Keratinocyte (primary cell): ENCODE measurements around a stretch of chr1.

DNA sequence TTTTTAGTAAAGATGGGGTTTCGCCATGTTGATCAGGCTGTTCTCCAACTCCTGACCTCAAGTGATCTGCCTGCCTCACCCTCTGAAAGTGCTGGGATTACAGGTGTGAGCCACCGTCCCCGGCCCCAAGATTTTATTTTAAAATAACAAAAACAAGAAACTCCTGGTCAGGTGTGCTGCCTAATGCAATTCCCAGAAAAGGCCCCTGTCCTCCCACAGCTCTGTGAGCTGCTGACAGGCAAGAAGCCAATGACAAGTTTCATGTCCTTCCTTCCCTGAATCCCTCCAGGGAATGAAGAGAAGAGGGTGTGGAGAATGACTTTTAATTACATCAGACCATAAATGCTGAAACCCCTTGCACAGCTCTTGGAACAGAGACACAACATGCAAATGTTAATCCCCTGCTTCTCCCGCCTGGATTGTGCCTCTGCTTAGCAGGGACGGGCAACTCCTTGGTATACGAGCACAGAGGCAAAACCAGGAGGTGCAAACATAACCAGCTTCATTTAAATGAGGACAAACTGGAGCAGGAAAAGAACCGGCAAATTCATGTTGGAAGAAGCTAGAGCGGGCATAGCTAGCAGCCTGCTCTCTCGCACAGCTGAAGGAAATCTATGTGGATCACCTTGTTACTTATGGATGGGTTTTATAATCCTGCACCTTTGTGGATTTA, 228.1 kb upstream of the CAMK1G start:
CAGE:
- cytosol, long polyA minus RNA, result no peak
- cytosol, long polyA plus RNA, result no peak
- long polyA plus RNA, result no peak
- nucleus, long polyA minus RNA, result no peak
- nucleus, long polyA plus RNA, result no peak

DNA sequence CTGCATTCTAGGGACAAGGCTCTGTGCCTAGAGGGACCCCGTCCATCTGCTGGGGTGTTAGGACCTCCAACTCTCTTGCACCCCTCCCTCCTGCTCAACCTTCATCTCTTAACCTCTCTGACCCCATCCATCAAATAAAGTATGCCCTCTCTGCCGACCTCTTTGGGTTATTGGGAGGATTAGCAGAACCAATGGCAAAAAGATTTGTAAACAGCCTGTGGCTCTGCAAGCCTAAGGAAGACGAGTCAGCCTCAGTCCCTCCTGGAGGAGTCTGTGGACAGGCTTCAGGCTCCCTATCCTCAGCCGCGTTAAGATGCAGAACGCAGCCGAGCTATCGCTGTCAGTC, 545 bp downstream of the CAMK1G start:
CAGE:
- cytosol, long polyA minus RNA, result no peak
- cytosol, long polyA plus RNA, result no peak
- long polyA plus RNA, result no peak
- nucleus, long polyA minus RNA, result no peak
- nucleus, long polyA plus RNA, result no peak

DNA sequence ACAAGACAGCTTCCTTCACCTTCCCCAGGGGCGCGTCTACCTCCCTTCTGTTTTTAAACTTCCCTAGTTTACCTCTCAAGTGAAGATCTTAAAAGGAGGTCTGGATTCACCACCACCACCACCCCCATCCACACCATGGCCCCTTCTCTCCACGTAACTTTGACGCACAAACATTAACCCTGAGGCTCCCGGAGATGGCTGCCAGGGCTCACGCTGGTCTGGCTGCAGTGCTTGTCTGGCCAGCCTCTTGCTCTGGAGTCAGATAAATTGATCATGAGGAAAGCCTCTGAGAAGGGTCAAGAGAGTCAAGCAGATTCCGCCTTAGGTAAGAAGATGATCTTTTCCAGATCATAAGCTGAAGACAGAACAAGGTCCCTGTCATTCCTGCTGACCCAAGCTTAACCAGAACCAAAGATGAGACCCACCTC, 932 bp downstream of the CAMK1G start:
CAGE:
- cytosol, long polyA minus RNA, result no peak
- cytosol, long polyA plus RNA, result no peak
- long polyA plus RNA, result no peak
- nucleus, long polyA minus RNA, result no peak
- nucleus, long polyA plus RNA, result no peak

GRCh38 chr1:209650846-209651736, 1.1 kb downstream of the LAMB3 start:
CAGE:
- cytosol, long polyA minus RNA, result no peak
- cytosol, long polyA plus RNA, result no peak
- long polyA plus RNA, result no peak
- nucleus, long polyA minus RNA, result no peak
- nucleus, long polyA plus RNA, result no peak

DNA sequence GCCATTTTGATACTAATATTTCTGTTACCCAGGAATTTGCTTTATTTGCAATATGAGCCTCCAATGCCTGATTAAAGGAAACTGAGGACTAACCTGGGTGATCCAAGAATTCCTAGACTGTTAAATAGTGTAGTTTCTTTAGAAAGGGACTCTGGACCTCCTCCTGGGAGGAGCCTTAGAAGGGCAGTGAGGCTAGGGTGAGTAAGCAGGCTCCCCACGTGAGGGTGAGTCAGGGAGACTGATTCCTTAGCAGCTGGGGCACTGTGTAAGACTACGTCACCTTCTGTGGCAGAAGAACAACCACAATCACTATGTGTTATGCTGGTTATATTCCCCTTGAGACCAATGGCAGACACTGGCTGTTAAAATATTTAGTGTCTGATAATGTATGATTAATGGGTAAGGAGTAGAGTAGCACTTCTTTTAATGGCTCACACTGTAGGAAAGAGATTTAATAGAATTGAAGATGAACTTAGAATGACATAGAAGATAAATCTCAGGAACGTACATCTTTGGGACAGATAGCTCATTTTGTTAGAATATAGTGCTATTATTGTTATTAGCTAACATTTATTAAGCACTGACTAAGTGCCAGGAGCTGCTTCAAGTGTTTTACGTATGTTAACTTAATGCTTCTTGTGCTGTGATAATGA, 53.3 kb upstream of the SYT14 start:
CAGE:
- cytosol, long polyA minus RNA, result no peak
- cytosol, long polyA plus RNA, result no peak
- long polyA plus RNA, result no peak
- nucleus, long polyA minus RNA, result no peak
- nucleus, long polyA plus RNA, result start-site peak on the plus strand centred at position 375 of the sequence, 41 bp wide, 7 and 6 reads in 2 replicates

CAGE:
- cytosol, long polyA minus RNA, result no peak
- cytosol, long polyA plus RNA, result no peak
- long polyA plus RNA, result no peak
- nucleus, long polyA minus RNA, result no peak
- nucleus, long polyA plus RNA, result no peak
Observed at GRCh38 chr1:210373632-210374392, 45.1 kb downstream of the HHAT start.

CAGE:
- cytosol, long polyA minus RNA, result no peak
- cytosol, long polyA plus RNA, result no peak
- long polyA plus RNA, result no peak
- nucleus, long polyA minus RNA, result no peak
- nucleus, long polyA plus RNA, result no peak
Observed at GRCh38 chr1:211327632-211327947, 957 bp downstream of the TRAF5 start.

GRCh38 chr1:211329634-211330386, 3.2 kb downstream of the TRAF5 start:
CAGE:
- cytosol, long polyA minus RNA, result no peak
- cytosol, long polyA plus RNA, result no peak
- long polyA plus RNA, result no peak
- nucleus, long polyA minus RNA, result no peak
- nucleus, long polyA plus RNA, result no peak

CAGE:
- cytosol, long polyA minus RNA, result no peak
- cytosol, long polyA plus RNA, result no peak
- long polyA plus RNA, result no peak
- nucleus, long polyA minus RNA, result no peak
- nucleus, long polyA plus RNA, result no peak
Observed at GRCh38 chr1:211469775-211470337, 22.1 kb downstream of the RD3 start.

GRCh38 chr1:211524460-211525093, 32.6 kb upstream of the RD3 start:
CAGE:
- cytosol, long polyA minus RNA, result no peak
- cytosol, long polyA plus RNA, result no peak
- long polyA plus RNA, result no peak
- nucleus, long polyA minus RNA, result no peak
- nucleus, long polyA plus RNA, result no peak

DNA sequence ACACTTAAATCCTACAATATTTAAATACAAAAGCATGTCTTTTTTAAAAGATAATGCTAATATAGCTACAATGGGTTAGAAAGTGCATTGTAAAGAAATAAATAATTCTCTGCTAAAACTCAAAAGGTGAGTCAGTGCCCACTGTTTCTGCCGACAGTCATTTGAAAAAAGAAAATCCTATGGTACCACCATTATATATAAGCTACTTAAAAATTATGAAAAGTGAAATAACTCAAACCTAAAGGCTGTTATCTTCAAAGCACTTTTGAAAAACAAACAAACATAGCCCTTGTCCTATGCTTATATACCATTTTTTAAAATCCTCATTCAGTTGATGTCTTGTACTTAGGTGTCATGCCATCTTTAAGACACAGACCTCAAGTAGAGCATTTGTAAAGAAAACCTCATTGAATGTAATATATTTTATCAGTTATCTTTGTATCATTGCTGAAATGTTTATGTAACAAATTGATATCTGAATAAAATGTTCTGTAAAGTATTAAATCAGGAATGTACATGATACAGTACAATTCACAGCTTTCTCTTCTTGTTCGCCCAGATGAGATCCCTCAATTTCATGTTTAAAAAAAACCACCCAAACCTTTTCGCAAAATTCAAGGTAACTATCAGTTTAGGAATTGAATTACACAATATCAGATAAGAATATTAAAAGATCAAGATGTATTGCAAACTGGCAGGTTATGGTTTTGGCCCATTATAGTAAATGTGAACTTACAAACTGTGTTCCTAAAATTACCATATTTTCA, 5.7 kb downstream of the SLC30A1 start:
CAGE:
- cytosol, long polyA minus RNA, result start-site peak on the minus strand centred at position 581 of the sequence, 50 bp wide, 5 reads
- cytosol, long polyA plus RNA, result no peak
- long polyA plus RNA, result no peak
- nucleus, long polyA minus RNA, result no peak
- nucleus, long polyA plus RNA, result no peak

DNA sequence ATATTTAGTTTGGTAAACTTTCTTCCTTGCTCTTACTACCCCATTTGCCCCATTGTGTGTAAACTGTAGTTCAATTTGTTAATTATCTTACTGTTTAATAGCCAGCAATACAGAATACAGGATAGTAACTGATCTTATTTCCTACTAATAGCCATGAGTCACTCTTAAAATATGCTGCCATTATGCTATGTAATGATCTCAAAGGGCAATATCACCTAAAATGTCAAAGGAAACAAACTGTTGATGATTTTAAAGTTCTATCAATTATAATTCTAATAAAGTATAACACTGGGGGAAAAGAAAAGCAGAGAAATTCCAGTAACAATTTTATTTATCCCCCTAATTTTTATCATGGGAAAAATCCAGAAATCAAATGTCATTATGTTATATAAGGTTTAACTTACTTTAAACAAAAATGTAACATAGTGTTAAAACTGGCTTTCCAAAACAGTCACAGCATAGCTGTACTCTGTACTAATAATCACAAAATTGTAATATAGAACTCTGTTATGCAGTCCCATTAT, 4.2 kb downstream of the SLC30A1 start:
CAGE:
- cytosol, long polyA minus RNA, result start-site peak on the minus strand centred at position 142 of the sequence, 192 bp wide, 13 reads
- cytosol, long polyA plus RNA, result no peak
- long polyA plus RNA, result no peak
- nucleus, long polyA minus RNA, result no peak
- nucleus, long polyA plus RNA, result no peak

CAGE:
- cytosol, long polyA minus RNA, result no peak
- cytosol, long polyA plus RNA, result no peak
- long polyA plus RNA, result no peak
- nucleus, long polyA minus RNA, result no peak
- nucleus, long polyA plus RNA, result no peak
Observed at GRCh38 chr1:211611118-211611685, 32.2 kb upstream of the SLC30A1 start.

CAGE:
- cytosol, long polyA minus RNA, result no peak
- cytosol, long polyA plus RNA, result no peak
- long polyA plus RNA, result no peak
- nucleus, long polyA minus RNA, result no peak
- nucleus, long polyA plus RNA, result no peak
Observed at GRCh38 chr1:211629403-211629876, 46.0 kb downstream of the NEK2 start.

DNA sequence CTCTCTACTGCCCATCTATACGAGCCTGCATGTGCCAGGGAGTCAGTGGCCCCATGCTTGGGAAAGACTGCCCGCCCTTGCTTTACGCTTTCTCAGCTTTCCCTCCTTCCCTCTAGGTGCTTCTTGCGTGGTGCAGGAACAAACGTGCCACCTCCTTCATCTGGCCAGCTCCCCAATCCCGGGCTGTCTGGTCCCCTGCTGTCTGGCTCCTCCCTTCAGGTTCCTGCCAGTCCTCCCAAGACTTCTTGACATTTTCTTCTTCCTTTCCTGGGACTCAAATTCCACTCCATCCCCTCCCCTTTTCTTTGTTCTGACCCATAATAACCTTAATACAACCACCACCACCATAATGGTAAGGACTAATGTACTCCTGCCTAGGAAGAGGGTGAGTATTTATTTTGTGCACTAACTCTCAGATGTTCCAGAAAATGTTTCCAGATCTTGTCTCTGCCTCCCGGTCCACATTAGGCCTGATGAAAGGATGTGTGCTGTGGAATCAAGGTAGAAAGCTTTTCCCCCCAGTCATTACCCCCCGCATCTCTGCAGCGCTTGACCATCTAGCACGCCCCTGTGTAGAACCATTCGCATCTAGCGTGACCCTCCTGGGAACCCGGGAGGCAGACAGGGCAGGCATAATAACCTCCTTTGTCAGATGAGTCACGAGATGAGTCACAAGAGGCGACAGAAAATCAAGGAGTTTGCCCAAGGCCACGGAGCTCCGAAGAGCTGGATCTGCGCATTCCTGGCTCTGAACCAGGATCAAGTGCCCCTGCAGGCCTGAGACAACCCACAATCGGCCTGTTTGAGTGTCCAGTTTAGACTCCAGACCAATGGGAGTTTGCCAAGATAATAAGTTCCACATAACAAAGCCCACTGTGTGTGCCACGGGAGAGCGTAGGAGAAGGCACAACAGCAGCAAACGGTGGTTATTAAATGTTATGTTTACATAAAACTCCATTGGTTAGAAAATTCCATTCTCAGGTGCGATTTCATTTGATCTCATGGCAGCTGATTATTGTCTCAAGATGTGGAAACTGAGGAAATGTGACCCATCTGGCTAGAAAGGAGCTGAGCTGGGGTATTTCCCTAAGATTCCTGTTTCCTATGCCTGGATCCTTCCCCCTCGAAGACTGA, 60.2 kb upstream of the NEK2 start:
CAGE:
- cytosol, long polyA minus RNA, result no peak
- cytosol, long polyA plus RNA, result no peak
- long polyA plus RNA, result no peak
- nucleus, long polyA minus RNA, result no peak
- nucleus, long polyA plus RNA, result no peak

DNA sequence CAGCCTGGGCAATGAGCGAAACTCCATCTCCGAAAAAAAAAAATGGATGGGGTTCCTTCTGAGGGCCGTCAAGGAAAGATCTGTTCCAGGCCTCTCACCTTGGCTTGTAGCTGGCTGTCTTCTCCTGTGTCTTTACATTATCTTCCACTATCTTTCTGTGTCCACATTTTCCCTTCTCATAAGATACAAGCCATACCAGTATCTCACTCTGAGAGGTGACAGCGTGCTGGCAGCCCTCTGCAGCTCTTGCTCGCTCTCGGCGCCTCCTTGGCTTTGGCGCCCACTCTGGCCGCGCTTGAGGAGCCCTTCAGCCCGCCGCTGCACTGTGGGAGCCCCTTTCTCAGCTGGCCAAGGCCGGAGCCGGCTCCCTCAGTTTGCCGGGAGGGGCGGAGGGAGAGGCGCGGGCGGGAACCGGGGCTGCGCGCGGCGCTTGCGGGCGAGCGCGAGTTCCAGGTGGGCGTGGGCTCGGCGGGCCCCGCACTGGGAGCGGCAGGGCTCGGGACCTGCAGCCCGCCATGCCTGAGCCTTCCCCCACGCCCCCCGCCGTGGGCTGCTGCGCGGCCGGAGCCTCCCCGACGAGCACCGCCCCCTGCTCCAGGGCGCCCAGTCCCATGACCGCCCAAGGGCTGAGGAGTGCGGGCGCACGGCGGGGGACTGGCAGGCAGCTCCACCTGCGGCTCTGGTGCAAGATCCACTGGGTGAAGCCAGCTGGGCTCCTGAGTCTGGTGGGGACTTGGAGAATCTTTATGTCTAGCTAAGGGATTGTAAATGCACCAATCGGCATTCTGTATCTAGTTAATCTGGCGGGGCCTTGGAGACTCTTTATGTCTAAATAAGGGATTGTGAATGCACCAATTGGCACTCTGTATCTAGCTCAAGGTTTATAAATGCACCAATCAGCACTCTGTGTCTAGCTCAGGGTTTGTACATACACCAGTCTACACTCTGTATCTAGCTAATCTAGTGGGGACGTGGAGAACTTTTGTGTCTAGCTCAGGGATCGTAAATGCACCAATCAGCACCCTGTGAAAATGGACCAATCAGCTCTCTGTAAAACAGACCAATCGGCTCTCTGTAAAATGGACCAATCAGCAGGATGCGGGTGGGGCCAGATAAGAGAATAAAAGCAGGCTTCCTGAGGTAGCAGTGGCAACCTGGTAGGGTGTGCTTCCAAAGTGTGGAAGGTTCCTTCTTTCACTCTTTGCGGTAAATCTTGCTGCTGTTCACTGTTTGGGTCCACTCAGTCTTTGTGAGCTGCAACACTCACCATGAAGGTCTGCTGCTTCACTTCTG, 59.0 kb upstream of the LPGAT1 start:
CAGE:
- cytosol, long polyA minus RNA, result no peak
- cytosol, long polyA plus RNA, result no peak
- long polyA plus RNA, result no peak
- nucleus, long polyA minus RNA, result no peak
- nucleus, long polyA plus RNA, result no peak

CAGE:
- cytosol, long polyA minus RNA, result no peak
- cytosol, long polyA plus RNA, result no peak
- long polyA plus RNA, result no peak
- nucleus, long polyA minus RNA, result no peak
- nucleus, long polyA plus RNA, result no peak
Observed at GRCh38 chr1:211918074-211918420, 87.5 kb upstream of the LPGAT1 start.

DNA sequence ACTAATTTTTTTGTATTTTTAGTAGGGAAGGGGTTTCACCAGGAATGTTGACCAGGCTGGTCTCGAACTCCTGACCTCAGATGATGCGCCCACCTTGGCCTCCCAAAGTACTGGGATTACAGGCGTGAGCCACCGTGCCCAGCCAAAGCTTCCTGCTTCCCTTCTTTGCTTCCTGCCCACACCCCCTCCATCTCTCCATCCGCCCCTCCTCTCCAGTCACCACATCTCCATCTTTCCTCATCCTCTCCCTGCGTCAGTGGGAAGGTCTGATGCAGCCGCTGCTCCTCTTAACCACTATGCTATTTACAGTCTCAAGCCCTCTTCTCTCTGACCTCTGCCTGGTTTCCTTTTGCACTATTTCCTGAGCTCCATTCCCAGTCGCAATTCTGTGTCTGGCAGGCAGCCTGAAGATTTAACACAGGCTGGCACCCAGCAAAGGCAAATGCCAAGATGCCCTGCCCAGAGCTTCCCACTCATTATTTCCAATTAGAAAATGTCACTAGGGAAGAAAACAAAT, 89.5 kb upstream of the LPGAT1 start:
CAGE:
- cytosol, long polyA minus RNA, result no peak
- cytosol, long polyA plus RNA, result no peak
- long polyA plus RNA, result no peak
- nucleus, long polyA minus RNA, result no peak
- nucleus, long polyA plus RNA, result no peak

GRCh38 chr1:211944510-211945426, 90.6 kb downstream of the INTS7 start:
CAGE:
- cytosol, long polyA minus RNA, result no peak
- cytosol, long polyA plus RNA, result no peak
- long polyA plus RNA, result no peak
- nucleus, long polyA minus RNA, result no peak
- nucleus, long polyA plus RNA, result no peak

DNA sequence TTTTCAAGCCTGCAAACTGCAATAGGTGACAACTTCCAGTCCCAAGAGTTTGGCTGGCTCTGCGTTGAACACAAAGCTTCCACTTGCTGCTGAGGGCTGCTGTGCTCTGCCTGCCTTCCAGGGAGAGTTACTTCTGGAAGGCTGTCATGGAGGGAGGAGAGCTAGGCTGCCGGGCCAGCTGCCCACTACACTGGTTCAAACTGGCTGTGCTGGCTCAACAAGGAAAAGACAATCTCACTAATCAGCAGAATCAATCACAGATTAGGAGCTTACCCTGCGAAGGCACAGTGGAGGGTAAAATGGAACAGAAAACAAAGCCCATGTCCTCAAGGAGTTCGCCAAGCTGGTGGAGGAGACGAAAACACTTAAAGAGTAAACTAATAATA, 46.6 kb upstream of the PPP2R5A start:
CAGE:
- cytosol, long polyA minus RNA, result no peak
- cytosol, long polyA plus RNA, result no peak
- long polyA plus RNA, result no peak
- nucleus, long polyA minus RNA, result no peak
- nucleus, long polyA plus RNA, result no peak